Mesenchymal stem cell of the bone marrow (primary cell): ENCODE data around the gene ST6GALNAC1.

DNA sequence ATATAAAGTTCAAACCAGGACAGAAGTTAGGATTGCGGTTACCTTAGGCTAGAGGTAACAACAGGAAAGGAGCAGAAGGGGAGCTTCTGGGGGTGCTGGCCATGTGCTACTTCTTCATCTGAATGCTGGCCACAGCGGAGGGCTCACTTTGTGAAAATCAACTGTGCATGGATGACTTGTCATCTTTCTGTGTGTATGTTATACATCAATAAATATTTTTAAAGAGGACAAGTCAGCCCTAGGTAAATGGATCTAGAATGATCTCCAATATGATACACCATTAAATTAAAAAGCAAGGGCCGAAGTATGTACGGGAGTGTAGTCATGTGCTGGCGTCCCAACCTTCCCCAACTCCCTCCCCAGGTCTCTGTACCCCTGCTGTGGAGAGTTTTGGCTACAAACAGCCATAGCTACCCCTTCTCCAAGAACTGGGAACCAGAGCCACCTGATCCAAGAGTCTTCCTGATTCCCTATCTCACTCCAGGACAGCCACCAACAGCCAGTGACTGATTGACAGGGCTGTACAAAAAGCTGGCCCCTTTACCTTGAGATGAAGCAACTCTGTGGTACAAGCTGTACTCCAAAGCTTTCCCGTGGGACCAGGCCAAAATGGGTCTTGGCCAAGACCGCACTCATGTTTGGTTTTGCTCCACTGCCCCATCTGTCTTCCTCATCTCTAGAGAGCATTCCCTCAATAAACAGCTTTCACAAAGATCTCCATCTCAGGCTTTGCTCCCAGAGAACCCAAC is 43.8 kb downstream of the RNF157 start:
- CAGE, long polyA plus RNA = no peak

DNA sequence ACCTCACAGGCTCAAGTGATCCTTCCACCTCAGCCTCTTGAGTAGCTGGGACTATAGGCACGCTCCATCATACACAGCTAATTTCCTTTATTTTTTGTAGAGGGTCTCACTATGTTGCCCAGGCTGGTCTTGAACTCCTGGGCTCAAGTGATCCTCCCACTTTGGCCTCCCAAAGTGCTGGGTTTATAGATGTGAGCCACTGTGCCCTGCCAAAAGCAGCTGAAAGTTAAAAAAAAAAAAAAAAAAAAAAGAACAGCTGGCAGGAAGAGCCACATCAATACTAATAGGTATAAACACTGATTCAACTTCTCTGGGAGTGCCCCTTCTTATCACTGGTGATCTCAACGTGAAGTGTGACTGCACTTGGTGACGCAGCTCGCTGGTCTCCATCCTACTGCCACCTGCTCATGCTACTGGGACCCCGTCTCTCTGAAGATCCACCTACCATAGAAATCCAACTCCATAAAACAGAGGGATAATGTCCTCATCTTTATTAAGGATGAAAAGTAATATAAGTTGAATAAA is 40.9 kb downstream of the RNF157 start:
- CAGE, long polyA plus RNA = no peak

DNA sequence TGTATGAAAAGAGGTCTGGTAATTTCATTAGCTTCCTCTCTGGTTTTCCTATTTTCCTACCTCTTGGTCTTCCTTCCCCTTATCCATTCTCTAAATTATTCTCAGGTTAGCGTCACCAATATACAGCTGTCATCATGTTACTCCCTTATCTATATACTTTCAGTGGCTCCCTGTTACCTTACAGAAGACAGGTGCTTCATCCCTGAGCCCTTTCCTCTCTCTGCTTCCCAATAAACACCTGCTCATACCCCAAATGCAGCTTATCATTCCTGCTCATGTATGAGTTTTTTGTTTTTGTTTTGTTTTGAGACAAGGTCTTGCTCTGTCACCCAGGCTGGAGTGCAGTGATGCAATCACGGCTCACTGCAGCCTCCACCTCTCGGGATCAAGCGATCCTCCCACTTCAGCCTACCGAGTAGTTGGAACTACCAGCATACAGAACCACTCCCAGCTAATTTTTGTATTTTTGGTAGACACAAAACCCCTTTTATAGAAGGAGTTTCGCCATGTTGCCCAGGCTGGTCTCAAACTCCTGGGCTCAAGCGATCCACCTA is 7.7 kb upstream of the RNF157 start:
- CAGE, long polyA plus RNA = no peak

GRCh38 chr17:76266906-76267609 is 1.9 kb downstream of the UBALD2 start:
- CAGE, long polyA plus RNA = no peak

DNA sequence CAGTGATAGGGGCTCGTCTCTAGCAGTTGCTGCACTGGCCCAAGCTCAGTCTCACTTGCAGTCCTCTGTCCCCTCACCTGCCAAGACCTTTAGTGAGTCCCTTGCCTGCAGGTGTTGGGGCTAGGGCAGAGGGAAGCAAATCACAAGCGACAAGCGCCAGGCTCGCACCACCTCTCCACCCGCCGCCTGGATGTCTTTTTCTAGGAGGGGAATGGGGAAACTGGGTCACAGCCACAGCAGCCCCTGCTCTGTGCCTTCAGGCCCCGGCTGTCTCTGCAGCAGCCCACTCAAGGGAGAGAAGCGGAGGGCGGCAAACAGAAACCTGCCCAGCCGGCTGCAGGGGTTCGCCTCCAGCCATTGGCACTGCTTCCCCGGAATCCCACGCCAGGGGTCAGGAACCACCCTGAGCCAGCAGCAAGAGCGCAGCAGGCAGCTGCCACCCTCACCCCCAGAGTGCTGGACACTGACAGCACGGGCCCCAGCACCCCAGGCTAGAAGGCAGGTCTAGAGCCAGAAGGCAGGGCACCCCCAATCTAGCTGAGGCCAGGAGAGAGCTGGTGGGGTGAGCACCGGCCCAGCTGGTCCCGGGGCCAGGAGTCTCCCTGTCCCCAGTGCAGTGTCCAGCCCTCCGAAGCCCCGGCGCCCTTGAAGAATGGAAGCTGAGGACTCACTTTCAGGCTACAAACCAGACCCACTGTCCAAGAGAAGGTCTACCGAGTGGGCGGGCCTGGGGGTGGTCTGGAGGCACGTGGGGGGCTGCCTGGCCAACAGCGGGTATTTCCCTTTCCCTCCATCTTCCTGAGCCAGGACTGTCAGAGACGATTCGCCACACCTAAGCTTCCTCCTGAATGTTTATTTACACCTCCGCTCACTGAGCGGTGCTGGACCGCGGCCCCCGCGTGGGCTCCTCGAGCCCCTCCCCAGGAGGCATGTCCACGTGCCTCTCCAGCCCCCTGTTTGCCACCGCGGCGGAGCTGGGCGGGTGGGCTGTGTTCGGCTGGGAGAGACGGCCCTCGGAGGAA is 8.4 kb downstream of the UBALD2 start:
- CAGE, long polyA plus RNA = no peak

- CAGE, long polyA plus RNA = no peak
Measured at GRCh38 chr17:76307441-76308199, 456 bp downstream of the QRICH2 start.

DNA sequence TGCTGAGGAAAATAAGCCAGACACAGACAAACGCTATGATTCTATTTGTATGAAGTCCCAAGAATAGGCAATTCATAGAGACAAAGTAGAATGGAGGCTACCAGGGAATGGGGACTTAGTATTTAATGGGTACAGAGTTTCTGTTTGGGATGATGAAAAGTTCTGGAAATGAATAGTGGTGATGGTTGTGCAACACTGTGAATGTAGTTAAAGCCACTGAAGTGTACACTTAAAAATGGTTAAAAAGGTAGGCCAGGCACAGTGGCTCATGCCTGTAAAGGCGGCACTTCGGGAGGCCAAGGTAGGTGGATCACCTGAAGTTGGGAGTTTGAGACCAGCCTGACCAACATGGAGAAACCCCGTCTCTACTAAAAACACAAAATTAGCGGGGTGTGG is 3.2 kb downstream of the PRPSAP1 start:
- CAGE, long polyA plus RNA = no peak

GRCh38 chr17:76384948-76385679 is 705 bp downstream of the SPHK1 start:
- CAGE, long polyA plus RNA = no peak

DNA sequence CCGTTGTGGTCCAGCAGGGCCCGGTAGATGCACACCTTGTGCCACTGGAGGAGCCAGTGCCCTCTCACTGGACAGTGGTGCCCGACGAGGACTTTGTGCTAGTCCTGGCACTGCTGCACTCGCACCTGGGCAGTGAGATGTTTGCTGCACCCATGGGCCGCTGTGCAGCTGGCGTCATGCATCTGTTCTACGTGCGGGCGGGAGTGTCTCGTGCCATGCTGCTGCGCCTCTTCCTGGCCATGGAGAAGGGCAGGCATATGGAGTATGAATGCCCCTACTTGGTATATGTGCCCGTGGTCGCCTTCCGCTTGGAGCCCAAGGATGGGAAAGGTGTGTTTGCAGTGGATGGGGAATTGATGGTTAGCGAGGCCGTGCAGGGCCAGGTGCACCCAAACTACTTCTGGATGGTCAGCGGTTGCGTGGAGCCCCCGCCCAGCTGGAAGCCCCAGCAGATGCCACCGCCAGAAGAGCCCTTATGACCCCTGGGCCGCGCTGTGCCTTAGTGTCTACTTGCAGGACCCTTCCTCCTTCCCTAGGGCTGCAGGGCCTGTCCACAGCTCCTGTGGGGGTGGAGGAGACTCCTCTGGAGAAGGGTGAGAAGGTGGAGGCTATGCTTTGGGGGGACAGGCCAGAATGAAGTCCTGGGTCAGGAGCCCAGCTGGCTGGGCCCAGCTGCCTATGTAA is 2.8 kb downstream of the SPHK1 start:
- CAGE, long polyA plus RNA = no peak

GRCh38 chr17:76643533-76644145 is at the start of gene ST6GALNAC1:
ST6GALNAC1 (minus strand) TSS chr17:76643757.
- CAGE, long polyA plus RNA = no peak

DNA sequence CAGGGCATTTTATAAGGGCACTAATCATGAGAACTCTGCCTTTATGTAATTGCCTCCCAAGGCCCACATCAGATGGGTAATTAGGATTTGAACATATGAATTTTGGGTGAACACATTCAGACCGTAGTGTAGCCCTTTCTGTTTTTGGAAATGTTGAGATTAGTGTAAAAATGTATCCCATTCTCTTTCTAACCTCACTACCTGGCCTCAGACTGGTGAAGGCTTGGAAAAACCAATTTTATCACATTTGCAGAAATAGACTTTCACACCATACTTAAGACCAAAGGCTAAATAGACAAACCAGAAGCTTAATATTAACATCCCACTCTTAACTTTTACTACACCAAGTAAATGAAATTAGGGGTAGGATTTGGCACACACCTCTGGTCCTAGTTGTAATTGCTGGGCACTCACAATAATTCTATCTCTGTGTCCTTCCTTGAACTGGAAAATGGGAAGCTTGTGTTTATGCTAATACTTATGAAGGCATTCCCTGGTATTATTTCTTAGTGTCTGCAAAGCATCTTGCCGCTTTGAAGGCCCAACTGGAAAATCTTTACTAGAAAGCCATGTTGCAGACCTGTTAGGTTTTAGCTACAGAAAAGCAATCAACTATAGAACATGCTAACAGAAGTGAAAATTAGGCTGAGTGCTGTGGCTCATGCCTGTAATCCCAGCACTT is 4.9 kb downstream of the METTL23 start:
- CAGE, long polyA plus RNA = no peak

- CAGE, long polyA plus RNA = no peak
Measured at GRCh38 chr17:76734337-76735407, 2.5 kb downstream of the SRSF2 start.

DNA sequence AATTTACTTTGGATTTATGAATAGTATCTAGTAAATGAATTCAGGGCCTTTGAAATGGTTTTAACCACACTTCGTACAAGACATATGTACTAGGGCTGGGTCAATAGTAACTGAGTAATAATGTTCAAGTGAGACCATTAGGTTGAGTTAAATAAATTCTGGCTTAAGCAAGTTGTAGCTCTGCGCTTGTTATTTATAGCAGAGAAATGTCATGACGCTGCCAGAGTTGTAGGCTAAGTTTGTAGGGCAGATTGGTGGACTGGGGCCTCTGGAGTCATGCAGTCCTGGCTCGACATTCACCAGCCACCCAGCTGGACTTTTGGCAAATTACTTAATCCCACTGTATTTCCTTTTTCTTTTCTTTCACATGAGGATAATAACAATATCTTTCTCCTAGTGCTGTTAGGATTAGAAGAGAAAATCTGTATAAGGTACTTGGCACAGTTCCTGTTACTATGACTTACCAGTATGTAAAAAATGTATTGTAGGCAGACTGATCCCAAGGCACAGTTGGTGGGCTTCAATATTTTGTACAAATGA is 2.4 kb downstream of the MFSD11 start:
- CAGE, long polyA plus RNA = no peak

- CAGE, long polyA plus RNA = no peak
Measured at GRCh38 chr17:76844606-76845480, 23.4 kb upstream of the MGAT5B start.

- CAGE, long polyA plus RNA = no peak
Measured at GRCh38 chr17:77036742-77037157, 104.0 kb upstream of the SEC14L1 start.

DNA sequence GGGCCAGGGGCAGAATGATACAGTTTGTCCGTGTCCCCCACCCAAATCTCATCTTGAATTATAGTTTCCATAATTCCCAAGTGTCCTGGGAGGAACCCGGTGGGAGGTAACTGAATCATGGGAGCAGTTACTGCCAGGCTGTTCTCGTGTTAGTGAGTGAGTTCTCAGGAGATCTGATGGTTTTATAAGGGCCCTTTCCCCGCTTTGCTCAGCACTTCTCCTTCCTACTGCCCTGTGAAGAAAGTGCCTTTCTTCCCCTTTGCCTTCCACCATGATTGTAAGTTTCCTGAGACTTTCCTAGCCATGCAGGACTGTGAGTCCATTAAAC is 28.9 kb upstream of the SEC14L1 start:
- CAGE, long polyA plus RNA = no peak

GRCh38 chr17:77124237-77124867 is 16.4 kb upstream of the SEC14L1 start:
- CAGE, long polyA plus RNA = no peak

DNA sequence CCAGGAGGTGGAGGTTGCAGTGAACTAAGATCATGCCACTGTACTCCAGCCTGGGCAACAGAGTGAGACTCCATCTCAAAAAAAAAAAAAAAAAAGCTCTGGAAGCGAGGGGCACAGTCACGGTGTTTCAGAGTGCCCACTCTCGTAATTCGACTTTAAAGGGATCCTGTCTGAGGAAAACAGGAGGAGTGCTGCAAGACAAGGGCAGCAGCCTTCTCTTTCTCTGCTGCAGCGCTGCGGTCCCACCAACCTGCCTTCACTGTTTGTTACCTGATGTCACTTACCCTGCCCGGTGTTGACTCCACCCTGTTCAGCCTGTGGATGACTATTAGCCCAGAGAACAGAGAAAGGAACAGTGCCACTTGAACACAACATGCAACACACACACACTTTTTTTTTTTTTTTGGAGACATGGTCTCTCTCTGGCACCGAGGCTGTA is 6.9 kb upstream of the SEC14L1 start:
- CAGE, long polyA plus RNA = no peak

DNA sequence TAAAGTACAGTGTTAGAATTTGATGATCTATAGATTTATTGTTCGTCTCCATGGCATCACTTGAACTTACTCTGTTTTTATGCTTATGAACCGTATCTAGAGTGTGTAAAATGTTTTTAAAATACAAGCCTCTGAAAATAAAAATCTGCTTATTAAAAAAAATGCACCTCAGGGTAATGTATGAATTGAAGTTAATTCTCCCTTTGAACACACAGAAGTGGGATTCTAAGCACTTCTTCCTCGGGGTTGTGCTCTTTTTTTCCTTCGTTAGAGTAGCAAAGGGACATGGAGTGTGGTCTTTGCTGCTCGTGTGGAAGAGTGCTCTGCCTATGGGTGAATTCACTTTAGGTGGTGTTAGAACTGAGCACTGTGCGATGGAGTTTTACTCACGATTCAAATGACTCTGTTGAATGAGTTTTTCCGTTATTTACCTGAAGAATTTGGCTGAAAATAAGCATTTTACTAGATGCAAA is 3.0 kb downstream of the SEC14L1 start:
- CAGE, long polyA plus RNA = no peak

DNA sequence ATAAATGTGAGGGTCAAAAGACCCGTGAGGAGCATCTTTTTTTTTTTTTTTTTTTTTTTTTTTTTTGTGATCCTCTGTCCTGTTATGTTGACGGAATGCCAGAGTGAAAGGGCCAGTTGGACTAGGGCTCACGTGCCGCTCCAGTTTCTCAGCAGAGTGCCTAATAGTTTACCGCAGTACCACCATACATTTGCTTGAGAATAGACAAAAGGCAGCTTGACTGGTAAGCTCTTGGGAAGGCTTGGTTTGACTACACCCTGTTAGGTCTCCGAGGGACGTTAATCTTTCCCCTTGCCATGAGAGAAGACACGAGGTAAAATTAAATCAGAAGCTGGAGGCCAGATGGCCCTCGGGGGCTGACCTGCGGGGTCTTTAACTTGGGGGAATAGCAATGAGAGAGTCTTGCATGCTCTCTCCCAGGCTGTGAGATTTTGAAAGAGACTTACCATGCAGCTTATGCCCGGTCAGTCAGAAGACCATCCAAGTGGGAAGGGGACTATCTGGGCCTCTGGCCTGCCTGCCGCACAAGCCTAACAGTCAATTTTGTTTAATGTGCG is 28.3 kb downstream of the SEC14L1 start:
- CAGE, long polyA plus RNA = no peak